WTC11 (cell line): ENCODE data around the gene SAP30.

DNA sequence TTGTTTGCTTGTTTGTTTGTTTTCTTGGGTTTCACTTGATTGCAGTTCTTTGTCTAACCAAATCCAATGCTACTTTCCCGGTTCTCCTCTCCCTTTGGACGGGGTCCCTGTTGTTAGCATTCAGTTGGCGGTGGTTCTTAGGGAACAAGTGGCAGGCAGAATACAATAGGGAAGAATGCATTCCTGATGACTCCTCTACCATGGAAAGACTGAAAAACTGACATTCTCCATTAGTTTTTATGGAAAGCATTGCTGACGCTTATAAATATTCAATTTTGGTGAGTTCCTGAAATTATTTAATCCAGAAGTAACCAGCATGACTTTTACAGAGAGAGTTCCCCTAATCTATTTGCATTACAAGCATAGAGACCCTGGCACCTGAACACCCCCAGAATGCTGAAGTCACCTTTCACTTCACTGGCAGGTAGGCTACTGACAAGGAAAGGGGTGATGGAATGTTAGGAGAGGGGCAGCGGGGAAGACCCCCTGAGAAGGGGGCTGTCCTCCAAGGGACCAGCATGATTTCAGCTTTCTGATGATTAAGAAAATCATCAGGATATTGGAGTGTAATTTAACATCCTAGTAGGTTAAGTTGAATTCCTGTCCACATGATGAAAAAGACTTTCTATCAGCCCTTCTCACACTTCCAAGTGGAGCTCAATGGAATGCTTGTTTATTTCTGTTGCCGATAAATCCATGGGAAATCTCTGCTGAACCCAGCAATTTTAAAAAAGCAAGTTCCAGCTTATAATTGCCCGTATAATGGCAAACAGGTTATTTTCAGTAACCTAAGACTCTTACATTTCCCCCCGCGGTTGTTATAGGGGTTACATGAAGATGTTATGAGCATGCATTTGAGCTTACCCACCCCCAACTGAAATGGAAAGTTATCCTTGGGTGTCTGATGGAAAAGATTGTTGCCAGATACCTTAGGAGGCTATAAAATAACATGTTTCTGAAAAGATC, 135.9 kb downstream of the PALLD start:
- PRO-cap = unidirectional peak, minus-strand start at position 434 of the sequence

DNA sequence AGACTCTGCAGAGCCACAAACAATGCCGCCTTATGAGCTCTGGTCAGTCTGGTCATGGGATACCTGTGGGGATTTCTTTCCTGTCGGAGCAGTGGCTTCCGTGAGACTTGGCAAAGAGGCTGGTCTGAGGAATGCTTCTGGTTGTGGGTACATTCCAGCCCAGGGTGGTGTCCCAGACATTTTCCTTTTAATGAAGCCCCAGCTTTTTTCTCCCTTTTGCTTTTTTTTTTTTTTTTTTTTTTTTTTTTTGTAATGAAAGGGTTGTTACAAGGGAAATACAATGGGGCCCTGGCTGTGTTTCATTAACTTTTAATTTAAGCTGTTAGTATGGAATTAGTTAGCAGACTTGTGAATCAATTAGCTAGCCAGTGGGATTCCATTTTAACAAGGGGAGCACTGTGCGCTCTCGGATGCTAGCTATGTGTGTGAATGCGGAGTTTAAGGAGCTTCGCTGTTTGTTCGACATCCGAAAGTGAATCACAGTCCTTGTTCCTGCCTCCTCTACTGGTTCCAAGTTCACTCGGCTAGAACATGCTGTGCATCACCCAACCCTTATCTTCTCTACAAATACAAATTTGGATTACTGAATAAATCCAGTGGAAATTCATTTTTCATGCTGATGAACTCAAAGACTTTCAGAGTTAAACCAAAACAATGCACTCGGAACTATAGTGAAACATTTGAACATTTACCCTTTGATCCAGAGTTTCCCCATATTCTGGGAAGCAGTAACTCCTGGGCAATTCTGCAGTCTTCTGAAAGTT, 225.0 kb downstream of the CBR4 start:
- PRO-cap = no peak

DNA sequence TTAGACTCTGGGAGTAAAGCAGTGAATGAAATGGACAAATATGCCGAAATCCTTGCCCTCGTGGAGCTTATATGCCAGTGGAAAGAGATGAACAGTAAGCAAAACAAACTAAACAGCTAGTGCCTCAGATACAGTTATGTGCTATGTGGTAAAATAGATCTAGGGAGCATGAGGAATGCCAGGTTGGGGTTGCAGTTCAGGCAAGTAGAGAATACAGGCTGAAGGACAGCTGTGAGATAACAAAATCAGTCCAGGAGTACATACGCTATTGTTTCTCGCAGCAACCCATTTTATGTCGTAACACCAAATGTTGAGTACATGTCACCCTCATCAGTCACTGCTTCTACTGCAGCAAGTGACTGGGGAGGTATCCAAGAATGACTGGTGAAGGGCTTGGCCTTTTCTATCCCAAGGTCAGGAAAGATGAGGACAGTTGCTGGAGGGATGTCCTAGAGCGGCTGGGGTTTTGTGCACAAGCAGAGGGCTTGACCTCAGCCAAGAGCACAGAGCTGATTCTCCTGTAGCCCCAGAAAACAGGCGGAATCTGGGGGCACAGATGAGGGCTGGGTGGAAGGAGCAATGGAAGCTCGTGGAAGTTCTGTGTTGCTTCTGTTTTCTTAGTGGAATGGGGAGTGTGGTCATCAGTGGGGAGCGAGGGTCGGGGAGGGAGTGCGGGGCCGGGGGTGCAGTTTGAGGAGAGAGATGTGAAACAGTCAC, 172.1 kb downstream of the CBR4 start:
- PRO-cap = no peak

DNA sequence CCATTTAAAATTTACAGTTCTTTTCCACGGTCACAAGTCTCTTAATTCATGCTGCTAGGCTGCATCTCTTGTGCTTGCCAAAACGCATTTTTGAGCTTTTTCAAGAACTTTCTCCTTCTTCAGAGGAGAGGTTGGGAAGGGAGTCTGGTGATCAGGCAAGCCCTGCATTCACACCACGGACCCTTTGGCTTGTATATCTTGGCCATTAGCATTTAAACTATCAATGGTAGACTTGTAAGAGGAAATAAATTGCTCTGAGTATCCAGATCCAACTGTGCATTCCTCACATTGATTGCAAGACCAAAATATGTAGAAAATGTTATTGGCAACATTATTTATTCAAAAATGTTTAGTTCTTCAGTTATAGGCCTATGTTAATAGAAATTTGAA, 144.8 kb downstream of the CBR4 start:
- PRO-cap = no peak

GRCh38 chr4:169099718-169100380, 89.8 kb upstream of the CBR4 start:
- PRO-cap = no peak

DNA sequence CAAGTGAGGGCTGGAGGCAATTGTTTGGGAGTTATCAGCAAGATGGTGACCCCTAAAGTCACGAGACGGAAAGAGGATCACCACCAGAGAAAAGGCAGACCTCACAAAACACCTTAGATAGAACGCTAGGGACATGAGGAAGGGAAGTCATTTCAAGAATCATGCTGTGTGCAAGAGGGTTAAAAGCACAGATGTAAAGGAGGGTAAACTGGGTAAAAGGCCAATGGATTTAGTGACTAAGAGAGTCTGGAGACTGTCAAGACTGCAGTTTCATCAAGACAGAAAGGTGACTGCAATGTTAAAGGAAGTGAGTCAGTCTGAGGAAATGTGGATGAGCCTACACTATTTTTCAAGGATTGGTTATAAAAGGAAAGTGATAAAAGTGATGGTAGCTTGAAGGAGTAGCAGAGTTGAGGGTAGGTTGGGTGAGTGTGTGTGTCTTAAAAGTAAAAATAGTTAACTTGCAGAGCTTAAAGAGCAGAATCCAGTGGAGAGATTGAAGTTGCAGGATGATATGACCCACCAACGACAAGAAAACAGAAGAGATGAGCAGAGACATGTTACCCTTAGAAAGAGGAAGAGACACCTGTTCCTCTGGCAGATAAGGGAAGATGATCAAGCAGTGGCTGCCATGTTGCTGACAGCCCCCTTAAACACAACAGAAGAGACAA, 45.3 kb downstream of the SH3RF1 start:
- PRO-cap = no peak

- PRO-cap = no peak
These were observed 74.7 kb downstream of the NEK1 start for GRCh38 chr4:169537482-169538374.

GRCh38 chr4:169622619-169622882, 2.2 kb downstream of the CLCN3 start:
- PRO-cap = no peak

DNA sequence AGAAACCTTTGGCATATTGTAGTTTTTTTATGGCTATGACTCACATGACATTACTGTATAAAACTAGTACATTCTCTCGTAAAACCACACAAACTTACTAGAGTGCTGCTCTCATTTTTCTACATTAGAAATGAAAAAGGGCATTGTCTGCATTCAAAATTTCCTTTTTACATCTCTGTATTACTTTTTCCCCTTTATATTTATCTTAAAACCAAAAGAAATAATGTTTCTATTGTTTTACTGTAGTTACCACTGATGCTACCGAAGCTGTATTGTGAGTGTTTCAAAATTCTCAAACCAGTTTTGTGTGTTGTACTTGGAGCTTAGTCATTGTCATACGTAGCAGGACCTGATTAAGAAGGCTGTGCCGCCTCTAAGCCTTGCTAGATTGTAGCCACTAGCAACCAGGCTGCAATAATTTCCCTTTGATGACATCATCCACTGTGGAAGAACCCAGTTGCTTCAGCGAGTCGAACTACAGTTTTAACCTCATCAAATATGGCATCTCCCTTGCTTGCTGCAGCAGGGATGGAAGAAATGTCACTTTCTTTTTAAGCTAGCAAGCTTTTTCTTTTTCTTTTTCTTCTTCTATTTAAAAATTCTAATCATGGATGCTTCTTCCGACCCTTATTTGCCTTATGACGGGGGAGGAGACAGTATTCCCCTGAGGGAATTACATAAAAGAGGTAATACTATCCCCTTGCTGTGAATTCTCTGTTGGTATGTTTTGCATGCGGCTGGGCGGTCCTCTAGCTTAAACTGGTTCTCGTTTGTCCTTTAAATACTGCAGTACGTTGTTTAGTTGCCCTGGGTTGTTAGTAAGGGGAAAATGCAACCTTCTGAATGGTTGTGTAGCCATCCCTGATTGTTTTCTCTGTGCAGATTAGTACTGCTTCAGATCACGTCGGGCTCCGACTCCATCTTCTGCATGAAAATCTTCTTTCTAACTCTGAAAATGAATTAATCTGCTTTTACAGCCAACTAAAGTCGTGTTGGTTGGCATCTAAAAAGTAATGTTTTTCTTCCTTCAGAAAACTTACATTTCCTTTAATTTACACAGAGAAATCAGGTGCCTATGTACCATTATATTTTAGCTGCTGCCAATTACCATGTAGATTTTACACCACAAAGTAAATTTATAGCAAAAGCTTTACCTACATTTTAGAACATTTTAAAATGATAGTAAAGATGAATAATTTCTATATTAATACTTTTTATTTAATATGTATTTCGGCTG, 39.8 kb downstream of the CLCN3 start:
- PRO-cap = bidirectional peak, plus-strand start at position 808 of the sequence, minus-strand start at position 751 of the sequence

- PRO-cap = no peak
These were observed 456.6 kb upstream of the GALNT7 start for GRCh38 chr4:172711963-172712398.

- PRO-cap = no peak
These were observed 110.3 kb upstream of the GALNT7 start for GRCh38 chr4:173058362-173058650.

- PRO-cap = bidirectional peak, plus-strand start at chr4:173334752, minus-strand start at chr4:173334898; bidirectional peak, plus-strand start at chr4:173335345, minus-strand start at chr4:173335146
These were observed 893 bp upstream of the HMGB2 start for GRCh38 chr4:173334829-173335673.

GRCh38 chr4:173370773-173371728, at the start of gene SAP30:
Gene SAP30 (plus strand): TSS chr4:173370954.
- PRO-cap = bidirectional peak, plus-strand start at chr4:173370954, minus-strand start at chr4:173370698; unidirectional peak, plus-strand start at chr4:173371177; bidirectional peak, plus-strand start at chr4:173371466, minus-strand start at chr4:173371448

GRCh38 chr4:173528834-173529901, 861 bp downstream of the HAND2 start:
- PRO-cap = no peak

DNA sequence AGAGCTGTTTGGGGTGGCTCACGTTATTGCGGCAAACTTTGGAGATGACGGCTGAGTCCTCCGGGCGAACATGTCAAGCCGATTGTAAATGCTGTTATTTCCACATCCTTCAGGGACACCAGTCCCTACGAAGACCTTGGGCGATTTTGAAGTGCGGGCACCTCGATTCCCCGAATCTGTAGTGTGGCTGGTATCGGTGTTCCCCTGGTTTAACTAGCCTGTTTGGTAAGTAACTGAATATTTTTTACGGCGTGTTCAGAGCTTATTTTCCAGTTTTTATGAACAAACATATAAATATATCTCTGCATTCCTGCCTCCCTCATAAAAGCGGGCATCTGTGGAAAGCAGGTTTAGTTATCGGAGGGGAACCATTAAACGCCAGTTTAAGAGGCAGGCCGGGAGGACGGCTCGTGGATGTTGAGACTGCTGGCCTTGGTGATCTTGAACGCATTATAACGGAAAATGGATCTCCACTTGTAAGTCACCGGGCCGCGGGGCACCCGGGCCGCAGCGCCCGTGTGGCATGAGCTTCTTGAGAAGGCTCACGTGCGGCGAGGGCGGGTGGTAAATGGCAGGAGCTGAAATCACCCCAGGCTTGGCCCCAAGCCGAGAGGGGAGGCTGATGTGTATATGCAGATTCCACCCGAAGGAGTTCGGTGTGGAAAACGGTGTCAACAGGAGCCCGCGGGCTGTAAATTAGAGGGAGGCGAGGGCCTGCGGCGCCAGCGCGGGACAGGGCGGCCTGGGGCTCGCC, 1.0 kb upstream of the HAND2 start:
- PRO-cap = no peak

DNA sequence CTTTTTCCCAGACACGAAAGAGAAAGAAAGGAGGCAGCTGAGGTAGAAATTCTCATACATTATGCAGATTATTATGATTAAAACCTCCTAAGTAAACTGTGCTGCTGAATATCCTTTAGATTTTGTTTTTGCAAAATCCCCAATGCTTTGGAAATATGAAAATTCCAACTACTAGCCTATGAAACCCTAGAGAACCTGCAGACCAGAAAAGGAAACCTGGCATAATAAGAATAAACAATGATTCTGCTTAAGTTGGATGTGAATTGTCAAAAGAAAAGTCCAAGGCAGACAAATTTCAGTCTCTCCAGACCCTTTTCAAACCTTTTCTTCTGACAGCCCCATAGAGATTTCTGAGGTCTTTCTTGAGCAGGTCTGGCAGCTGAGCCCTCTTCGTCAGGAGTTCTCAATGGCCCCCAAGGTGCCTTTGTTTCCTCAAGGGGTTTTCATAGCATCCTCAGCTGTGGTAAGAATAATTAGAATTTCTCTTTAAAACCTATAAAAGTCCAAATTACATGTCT, 358.1 kb downstream of the FBXO8 start:
- PRO-cap = no peak

DNA sequence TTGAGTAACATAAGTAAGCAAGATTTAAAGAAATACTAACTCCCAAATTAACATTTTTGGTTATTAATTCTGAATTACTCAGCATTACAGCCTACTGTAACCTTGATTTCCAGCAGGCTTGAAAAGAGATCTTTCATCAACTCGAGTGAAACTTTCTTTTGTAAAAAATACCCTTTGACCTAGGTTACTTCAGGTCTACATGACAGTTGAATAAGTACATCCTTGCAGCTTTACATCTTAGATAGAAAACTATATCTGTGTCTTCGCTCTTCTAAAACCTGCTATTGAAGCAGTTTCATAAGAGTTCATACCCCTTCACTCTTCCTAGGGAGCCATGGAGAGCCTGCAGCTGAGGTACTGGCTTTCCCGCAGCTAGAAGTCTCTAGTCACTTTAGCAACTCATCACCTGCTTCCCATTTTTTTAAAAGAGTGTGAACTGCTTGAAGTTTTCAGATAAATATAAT, 335.9 kb downstream of the FBXO8 start:
- PRO-cap = no peak

DNA sequence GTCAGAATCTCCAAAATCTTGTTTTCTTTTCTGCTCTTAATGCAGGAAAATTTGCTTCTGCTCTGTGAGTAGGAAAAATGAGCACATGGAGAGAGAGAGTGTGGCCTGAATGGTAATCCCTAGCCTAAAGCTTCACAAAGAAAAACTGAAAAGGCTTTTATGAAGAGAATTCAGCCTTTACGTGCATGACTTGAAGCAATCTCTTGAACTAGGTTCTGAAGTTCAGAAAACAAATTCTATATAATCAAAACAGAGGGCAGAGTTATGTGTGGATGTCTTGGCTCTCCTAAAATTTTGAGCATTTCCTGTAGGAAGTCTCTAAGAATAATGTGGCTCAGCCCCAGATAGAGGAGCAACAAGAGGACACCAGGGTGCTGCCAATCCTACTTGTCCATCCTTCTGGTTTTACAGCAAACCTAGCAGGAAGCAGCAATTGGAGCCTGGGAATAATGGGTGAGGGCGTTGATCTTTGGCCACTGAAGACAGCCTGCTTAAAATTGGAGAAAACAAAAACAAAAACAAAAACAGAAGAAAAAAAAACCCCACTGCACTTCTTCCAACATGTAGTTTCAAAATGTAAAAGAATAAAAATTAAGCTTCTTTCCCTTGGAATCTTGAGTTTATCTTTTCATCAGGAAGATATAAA, 130.8 kb downstream of the FBXO8 start:
- PRO-cap = no peak

- PRO-cap = no peak
These were observed 66.2 kb downstream of the FBXO8 start for GRCh38 chr4:174216879-174218131.

DNA sequence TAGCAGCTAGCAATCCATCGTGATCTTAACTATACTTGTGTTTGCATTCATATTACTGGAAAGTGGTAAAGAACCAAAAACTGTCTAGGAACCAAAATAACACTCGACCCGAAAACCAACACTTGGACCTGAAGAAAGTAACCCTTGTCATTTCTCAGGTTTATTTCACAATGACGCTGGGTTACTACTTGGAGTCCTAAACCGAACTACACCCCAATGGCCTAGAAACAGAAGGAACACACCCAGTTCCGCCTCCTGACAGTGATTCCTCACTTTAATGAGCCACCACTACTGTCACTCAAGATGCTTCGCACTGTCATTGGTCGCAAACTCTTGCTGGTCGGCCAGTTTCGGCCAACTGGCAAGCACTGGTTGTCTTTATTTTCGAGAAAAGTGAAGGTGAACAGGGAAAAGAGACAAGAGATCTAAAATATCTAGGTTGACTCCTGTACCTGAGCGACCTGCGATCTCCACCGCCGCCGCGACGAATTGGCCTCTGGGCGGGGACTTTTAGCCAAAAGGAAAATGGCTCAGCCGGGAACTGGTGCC, 435 bp downstream of the FBXO8 start:
- PRO-cap = no peak